ENCODE measurements around a stretch of chr10.

DNA sequence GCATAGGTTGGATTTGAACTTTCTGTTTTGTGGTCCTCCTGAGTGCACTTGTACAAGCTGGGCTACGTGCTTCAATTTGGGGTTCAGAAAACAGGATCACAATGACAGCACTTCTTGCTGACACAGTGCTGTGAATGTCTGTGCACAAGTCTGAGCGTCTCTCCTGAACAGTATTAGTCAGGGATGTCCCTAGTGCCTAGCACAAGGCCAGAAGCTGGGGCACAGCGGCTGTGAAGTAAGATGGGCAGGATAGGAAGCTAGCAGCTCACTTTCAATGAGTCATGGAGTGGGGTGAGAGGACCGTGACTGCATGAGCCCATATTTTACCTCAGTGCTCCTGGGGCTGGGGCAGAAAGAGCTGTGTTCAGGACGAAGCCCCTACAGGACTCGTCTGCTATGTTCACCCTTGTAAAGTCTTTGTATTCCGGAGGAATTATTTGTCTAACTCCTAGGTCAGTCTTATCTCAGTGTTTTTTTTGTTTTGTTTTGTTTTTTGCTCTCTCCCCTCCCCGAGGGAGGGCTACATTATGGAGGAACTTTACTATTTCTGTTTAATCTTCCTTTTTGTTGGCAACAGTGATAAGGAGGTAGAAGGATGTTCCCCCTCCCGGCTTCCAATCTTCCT is 2.9 kb upstream of the LRMDA start:
- PRO-cap, result unidirectional peak, plus-strand start at position 331 of the sequence

- PRO-cap, result no peak
These were observed 32.6 kb downstream of the LRMDA start for GRCh38 chr10:75464069-75464406.

DNA sequence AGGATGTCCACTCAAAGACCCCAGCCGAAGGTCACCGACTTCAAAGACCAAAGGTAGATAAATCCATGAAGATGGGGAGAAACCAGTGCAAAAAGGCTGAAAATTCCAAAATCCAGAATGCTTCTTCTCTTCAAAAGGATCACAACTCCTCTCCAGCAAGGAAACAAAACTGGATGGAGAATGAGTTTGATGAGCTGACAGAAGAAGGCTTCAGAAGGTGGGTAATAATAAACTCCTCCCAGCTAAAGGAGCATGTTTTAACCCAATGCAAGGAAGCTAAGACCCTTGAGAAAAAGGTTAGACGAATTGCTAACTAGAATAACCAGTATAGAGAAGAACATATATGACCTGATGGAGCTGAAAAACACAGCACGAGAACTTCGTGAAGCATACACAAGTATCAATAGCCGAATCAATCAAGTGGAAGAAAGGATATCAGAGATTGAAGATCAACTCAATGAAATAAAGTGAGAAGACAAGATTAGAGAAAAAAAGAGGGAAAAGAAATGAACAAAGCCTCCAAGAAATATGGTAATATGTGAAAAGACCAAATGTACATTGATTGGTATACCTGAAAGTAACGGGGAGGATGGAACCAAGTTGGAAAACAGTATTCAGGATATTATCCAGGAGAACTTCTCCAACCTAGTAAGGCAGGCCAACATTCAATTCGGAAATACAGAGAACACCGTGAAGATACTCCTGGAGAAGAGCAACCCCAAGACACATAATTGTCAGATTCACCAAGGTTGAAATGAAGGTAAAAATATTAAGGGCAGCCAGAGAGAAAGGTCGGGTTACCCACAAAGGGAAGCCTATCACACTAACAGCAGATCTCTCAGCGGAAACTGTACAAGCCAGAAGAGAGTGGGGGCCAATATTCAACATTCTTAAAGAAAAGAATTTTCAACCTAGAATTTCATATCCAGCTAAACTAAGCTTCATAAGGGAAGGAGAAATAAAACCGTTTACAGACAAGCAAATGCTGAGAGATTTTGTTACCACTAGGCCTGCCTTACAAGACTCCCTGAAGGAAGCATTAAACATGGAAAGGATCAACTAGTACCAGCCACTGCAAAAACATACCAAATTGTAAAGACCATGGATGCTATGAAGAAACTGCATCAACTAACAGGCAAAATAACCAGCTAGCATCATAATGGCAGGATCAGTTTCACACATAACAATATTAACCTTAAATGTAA is 145.8 kb downstream of the LRMDA start:
- PRO-cap, result no peak

DNA sequence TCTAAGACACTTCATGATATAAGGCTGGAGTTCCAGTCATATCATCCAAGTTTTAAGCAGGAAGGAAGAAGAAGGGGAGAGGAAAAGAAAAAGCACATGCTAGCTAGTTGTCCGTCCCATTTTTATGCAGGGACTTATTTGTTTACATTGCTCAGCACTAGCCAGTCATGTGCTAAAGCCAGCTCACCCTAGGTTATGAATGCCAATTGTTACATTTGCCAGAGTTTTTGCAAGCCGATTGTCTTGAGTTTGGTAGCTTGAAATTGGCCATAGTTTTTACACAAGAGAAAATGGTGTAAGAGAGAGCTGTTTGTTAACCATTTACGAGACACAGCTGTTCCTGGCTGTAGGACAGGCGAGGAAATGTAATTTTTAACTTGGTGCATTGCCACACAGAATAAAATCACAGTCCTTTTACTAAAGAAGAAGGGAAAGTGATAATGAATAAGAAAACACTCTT is 357.0 kb downstream of the LRMDA start:
- PRO-cap, result no peak

- PRO-cap, result no peak
These were observed 411.7 kb downstream of the LRMDA start for GRCh38 chr10:75842979-75843717.

DNA sequence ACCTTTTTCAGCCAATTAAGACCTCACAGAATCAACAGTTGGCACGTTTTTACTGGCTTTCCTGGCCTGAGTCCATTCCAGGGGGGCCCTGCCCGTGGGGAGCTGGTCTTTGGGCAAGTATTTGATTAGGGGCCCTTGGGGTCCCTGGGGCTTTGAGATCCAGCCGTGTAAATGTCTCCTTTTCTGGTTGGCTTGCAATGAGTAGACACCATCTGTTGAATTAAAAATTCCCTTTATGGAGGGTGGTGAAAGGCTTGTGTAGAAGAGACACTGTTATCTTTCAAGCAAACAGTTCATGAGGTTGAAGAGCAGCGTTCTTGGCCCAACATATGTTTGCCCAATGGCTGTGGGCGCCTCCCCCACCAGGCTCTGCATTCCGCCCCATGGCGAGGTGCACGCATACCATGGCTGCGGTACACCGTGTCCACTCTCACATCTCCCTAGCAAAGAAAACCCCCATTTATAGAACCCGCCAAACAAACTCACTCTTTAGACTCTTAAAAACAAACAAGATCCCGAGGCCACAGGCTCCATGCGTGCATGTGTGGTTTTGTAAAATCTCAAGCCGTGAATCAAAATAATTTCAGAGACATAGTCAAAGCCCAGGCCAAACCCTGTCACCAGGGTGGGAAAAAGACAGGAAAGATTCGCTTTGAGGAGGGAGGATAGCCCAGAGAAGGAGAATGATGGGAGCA is 593.3 kb downstream of the LRMDA start:
- PRO-cap, result no peak

DNA sequence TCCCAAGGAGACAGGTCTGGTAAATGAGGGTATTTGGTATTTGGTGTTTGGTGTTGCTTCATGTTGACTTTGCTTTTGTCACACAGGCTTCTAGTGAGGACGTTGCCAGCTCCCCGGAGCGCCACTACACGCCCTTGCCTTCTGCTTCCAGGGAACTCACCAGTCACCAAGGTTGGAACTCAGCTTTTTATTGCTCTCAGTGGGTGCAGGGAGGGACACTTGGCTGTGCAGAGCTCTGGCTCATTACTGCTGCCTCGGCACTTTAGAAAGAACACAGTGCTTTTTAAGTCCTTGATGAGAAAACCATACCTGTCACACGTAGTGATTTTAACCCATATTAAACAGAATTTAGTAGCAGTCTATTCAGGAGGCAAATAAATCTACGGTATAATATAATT is 892.9 kb downstream of the LRMDA start:
- PRO-cap, result no peak

DNA sequence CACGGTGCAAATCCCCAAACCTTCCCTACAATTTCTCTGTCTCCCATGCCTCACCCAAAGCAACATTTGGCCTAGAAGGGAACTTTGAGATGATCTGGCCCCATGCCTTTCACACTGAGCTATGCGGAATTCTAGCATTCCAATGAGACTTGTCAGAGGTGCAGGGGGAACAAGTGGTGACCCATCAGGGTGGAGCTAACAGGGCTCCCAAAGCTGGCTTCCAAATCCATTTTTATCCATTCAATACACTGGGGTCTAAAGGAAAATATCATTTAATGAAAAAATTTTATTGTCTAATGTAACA is 1000.9 kb downstream of the LRMDA start:
- PRO-cap, result no peak

DNA sequence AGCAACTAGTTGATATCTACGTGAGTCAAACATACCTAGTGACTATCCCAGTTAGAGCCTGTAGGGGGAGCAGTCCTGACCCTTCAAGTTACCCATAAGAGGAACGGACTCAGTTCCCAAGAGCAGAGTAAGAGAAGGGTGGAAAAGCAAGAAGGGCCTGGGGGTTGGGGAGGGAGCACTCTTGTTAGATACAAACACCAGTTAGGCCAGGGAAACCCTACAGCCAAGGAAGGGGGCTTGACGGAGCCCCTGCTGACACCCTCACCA is 600.2 kb downstream of the KCNMA1 start:
- PRO-cap, result no peak

DNA sequence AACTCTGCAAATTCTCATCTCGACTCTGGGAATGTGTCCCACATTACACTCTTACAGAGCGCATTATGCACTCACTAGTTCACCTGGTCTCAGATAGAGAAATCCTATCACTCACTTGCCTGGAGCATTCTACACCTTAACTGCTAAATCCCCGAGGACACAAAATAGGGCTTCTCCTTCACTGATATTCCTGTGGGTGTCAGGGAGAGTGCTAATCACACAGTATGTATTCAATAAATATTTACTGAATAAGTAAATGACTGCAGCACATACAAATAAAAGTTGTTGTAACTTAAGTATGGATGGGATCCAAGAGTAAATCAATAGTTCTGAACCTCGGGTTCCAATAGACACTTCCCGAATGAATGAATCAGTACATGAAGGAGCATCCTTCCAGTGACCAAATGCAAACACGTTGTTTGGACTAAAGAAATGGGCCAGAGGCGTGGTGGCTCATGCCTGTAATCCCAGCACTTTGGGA is 559.0 kb downstream of the KCNMA1 start:
- PRO-cap, result no peak

DNA sequence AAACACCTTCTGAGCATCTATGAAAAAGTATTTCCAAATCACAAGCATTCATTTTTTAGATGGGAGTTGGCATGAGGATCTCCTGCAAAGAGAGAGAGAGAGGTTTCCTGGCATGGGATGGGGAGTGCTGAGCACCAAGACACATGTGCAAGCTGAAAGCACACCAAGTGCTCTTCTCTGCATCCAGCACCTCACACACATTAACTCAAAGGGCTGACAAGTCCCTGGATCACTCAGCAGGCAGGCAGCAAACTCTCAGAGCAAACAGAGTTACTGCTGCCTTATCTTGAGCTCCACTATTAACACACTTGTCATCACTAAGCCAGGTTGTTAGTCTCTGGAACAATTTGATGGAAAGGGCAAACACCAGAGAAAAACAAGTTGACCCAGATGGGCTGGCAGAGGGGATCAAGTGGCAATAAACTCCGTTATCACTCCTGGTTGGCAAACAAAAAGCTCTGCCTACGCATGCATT is 350.0 kb downstream of the KCNMA1 start:
- PRO-cap, result no peak

DNA sequence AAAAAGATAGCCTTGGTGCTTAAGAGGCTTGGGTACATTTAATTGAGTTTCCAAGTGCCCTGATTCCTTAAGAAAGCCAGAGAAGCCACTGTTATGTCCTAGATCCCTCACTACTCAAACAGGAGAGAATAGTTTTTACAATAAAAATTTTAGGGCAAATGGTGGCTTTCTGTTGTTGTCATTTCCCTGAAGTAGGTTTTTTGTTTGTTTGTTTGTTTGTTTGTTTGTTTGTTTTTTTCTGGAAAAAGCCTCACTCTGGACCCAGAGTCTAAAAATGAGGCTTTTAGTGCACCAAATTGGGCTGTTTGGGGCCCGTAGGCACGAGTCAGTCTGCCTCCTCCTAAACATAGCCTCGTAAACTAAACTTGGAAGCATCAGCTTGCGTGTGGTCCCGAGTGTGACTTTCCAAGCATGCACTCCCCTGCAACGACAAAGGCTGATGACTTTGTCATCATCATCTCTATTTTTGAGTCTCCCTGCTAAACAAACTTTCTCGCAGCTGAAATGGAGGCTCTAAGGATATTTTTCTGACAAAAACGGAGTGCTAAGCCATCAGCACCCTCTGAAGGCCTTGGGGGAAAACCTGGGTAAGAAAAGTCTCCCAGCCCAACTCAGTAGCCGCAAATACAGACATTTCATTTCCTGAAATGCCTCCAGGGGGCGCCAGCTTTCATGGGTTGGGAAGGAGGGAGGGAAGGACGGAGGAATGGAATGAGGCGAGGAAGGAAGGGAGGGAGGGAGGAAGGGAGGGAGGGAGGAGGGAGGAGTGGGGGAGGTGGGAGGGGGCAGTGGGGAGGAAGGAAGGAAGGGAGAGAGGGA is 246.0 kb downstream of the KCNMA1 start:
- PRO-cap, result no peak

DNA sequence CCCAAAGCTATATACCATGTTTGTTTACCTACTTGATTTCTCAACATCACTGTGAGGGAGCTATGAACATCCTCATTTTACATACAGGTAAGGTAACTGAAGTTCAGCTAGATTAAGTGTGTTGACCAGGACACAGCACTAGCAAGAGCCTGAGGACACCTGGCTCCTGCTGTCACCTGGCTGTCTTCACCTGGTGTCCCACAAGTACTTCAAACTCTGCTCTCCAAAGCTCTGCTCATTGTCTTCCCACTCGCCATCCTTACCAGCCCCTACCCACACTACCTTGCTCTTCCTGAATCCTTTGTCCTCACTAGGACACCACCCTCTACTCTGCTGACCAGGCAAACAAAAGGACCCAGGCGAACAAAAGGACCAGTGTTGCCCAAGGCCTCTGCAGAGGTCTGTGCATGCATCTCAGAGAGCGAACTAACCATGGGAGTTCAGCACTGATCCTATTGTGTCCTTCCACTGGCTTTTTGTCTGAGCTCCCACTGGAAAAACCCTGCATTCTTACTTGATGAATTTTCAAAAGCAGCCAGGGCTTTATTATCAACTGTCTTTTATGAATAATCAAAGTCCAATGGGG is 140.9 kb downstream of the KCNMA1 start:
- PRO-cap, result no peak

DNA sequence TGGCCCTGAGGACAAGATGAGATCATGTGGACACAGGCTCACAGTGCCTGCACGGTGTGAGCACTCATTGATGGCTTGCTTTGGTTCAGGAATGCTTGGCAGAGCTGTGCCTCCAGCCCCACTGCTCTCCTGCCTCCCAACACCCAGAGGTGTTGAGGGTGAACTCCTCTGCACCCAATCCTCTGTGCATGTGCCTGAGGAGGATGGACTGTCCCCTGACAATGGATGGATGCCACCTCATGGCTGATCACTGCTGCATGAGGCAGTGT is 136.5 kb downstream of the KCNMA1 start:
- PRO-cap, result no peak

DNA sequence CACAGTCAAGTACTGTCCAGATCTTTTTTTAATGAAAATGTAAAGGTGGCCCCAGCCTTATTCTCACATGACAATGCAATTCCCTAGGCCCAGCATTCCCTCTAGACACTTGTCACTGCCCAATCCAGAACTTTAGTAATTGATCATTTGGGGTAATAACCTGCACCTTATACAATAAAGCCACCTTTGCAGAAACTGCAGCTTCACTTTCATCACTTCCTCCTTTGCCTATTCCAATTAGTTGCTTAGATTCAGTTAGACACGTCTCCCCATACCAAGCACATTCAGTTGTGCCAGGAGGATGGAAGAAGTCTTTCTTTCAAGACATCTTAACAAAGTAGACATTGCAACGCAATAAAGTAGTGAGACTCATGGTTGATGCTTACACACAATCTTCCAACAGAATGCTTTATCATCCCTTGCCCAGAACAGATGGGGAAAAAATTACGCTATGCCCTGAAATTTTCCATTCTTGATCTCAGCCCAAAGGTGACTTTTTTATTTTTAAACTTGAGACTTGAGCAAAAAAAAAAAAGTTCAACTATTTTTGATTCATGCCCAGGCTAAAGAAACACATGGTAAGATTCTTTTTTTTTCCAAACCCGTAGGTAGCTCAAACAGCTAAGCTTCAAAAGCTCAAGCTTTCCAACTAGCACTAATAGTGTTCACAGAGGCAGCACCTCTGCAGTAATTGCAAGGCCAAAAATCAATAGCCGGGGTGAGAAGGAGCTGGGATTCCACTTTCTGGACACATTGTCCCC is 74.9 kb downstream of the KCNMA1 start:
- PRO-cap, result no peak

DNA sequence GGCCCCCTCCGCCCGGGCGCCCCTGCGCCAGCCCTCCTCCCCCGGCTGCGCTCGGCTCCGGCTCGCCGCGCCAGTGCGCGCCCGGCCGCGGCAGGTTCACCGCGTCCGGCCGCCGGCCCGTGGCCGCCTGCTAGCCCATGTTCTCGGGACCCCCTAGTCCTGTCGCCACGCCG is 451 bp upstream of the KCNMA1 start:
- PRO-cap, result no peak

- PRO-cap, result no peak
These were observed 76.4 kb upstream of the KCNMA1 start for GRCh38 chr10:77713963-77714539.

DNA sequence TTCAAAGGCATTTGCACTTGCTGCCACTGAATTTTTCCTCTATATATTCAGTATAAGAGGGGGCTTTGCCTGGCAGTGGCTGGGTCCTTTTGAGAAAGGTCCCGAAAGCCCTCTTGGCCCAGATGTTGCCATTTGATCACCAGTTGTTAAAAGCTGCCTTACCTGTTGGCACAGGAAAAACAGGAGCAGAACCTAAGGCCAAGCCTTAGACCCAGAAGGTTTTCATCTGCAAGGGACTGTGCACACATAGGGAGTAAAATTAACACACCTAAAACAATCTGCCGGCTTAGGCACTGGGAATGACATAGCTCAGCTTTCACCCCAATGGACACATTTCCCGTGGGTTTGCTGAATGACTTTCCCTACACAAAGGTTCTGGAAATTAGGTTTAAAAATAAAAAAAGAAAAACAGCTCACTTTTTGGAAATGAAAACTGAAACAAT is 40.6 kb downstream of the POLR3A start:
- PRO-cap, result no peak

DNA sequence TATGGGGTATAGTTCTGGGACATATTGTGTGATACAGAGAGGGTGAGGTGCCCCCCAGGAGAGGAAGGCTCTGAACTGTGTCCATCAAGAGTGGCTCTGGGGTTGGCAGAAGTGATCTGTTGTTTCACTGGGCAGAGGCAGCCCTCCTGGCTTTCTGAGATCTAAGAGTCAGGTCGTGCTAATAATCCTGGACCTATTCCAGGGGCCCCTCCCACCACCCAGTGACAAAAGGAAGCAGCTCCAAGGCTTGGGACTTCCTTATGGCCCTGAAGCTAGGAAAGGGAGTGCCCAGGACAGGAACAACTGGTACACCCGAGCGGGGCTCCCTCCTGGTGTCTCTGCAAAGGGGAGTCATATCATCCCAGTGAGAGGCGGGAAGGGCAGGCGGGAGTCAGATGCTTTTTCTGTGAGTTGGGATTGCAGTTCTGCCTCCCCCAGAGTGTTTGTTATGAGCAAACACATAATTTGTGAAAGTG is 32.3 kb downstream of the RPS24 start:
- PRO-cap, result no peak

- PRO-cap, result no peak
These were observed 182.0 kb downstream of the RPS24 start for GRCh38 chr10:78215516-78216167.